Left lobe of liver (tissue), 1 donor: ENCODE results near the gene RAB10.

DNA sequence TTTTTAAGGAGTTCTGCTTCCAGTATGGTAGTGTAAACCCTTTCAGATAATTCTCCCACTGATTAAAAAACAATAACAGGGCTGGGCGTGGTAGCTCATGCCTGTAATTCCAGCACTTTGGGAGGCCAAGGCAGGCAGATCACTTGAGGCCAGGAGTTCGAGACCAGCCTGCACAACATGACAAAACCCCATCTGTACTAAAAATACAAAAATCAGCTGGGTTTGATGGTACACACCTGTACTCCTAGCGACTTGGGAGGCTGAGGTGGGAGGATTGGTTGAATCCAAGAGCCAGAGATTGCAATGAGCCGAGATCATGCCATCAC, 8.9 kb upstream of the DNAJC27 start:
- PRO-cap, result no peak

- PRO-cap, result no peak
Observed at GRCh38 chr2:25043347-25043872, 1.5 kb downstream of the EFR3B start.

DNA sequence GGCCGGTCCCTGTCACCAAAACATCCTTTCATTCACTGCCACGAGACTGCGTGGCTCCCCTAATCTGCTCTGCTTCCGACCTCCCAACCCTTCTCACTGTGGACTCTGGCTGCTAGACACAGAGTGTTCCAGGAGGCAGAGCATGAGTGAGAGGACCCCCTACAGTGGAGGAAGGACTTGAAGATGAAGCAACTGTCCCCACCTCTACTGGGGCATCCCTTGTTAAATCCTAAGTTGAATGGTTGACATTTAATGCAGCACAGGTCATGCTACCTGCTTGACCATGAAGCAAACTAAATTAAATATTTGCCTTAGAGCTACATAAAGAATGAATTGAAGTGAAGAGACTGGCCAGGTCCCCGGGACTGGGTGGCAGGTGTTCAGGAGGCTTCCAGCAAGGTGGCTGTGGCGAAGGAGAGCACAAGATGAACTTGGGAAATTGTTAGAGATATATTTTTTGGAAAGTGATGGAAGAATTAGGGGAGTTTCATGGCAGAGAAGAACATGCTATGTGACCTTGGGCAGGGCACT, 37.1 kb downstream of the EFR3B start:
- PRO-cap, result no peak

GRCh38 chr2:25204070-25204963, 35.9 kb upstream of the POMC start:
- PRO-cap, result no peak

GRCh38 chr2:25257026-25257407, 84.7 kb downstream of the DNMT3A start:
- PRO-cap, result no peak

- PRO-cap, result no peak
Observed at GRCh38 chr2:25285785-25286412, 55.8 kb downstream of the DNMT3A start.

DNA sequence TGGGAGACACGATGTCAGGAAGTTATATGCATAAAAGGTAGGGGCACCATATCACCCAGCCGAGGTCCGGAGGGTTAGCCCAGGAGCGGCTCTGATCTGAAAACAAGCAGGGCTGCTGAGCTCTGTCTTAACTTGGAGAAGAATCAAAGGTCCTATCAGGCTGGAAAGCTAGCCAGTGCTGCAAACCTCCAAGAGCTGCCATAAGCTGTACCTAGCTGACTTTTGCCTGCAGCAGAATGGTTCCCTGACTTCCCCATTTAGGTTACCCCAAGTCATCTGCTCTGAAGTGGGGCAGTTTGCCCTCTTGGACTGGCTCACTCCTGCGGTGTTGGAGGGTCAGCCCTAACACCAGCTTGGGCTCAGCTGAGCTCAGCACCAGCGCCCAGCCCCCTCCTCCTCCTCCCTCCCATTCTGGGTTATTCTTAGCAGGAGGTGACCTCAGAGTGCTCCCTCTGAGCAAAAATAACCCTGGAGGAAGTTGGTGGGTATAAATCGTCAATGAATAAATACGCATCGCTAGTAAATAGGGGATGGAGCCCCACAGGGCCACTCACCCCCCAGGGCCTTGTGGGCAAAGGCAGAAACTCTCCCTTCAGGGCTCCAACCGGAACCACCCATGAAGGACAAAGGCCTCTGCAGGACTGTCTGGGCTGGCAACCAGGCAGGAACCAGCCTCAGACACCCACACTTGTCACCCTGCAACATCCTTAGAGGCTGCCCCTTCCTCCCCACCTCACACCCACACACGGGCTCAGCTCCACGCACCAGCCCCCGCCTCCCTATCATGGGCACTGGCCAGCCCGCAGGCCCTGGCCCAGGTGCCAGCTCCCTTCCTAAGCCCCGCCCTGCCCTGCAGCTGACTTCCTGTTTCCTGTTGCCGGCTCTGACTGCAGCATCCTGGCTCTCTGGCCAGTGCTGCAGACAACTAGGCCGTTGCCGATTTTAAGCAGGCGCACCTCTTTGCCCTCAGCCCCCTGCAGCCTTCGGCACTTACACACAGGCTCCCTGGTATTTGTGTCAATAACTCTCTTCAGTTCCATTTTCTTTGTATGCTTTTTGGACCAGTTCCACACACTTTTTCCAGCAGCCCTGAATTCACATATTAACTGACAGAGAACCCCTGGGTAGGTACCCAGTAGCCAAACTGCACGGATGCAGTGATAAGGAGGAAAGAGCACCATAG, 46.8 kb downstream of the DNMT3A start:
- PRO-cap, result bidirectional peak, plus-strand start at position 895 of the sequence, minus-strand start at position 835 of the sequence

GRCh38 chr2:25313964-25314263, 27.8 kb downstream of the DNMT3A start:
- PRO-cap, result no peak

- PRO-cap, result no peak
Observed at GRCh38 chr2:25558125-25558842, 115.1 kb downstream of the DTNB start.

DNA sequence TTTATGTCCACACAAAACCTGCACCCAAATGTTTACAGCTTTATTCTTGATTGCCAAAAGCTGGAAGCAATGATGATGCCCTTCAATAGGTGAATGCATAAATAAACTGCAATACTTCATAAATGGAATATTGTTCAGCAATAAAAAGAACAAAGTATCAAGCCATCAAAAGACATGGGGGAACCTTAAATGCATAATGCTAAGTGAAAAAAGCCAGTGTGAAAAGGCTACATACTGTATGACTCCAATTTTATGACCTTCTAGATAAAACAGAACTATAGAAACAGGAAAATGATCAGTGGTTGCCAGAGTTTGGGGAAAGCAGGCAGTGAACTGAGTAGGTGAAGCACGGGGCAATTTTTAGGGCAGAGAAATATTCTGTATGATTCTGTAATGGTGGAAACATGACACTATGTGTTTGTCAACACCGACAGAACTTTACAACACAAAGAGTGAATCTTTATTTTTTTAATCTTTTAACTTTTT, 14.9 kb downstream of the DTNB start:
- PRO-cap, result no peak

- PRO-cap, result no peak
Observed at GRCh38 chr2:25711771-25712279, 38.4 kb upstream of the DTNB start.

GRCh38 chr2:25794405-25794908, 83.8 kb downstream of the ASXL2 start:
- PRO-cap, result no peak

- PRO-cap, result no peak
Observed at GRCh38 chr2:25805934-25806533, 72.3 kb downstream of the ASXL2 start.

GRCh38 chr2:25916103-25916754, 37.9 kb upstream of the ASXL2 start:
- PRO-cap, result no peak

DNA sequence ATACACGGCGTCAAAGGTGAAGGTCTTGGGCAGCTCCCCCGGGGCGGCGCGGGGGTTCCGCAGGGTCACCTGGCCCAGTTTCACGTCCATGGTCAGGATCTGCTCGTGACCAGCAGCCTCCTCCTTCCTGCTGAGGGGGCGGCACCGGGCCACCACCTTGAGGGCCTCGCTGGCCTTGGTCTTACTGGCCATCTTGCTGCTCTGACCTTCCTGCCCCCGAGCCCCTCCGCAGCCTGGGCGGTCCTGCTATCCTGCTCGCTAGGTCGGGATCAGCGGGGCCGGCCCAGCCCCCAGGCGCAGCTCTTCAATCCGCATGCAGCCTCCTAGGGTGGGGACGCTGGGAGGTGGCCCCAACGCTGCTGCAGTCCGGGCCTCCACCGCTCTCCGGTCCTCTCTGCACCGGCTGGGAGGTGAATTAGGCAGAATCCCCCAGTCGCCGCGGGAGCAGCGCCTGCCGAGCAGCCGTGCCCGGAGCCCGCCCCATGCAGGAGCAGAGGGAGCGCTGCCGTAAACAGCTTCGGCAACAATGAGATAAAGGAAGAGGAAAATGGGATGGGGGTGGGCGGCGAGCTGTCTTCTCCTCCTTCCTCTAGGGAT, 473 bp downstream of the KIF3C start:
- PRO-cap, result no peak

- PRO-cap, result bidirectional peak, plus-strand start at chr2:26012471, minus-strand start at chr2:26012278
Observed at GRCh38 chr2:26011659-26012403, 22.1 kb upstream of the RAB10 start.

GRCh38 chr2:26017984-26018625, 15.8 kb upstream of the RAB10 start:
- PRO-cap, result no peak

GRCh38 chr2:26033925-26034774, at the start of gene RAB10:
RAB10 (plus strand) TSS chr2:26034084.
- PRO-cap, result bidirectional peak, plus-strand start at chr2:26033953, minus-strand start at chr2:26033957; bidirectional peak, plus-strand start at chr2:26034084, minus-strand start at chr2:26034014; unidirectional peak, plus-strand start at chr2:26034455

DNA sequence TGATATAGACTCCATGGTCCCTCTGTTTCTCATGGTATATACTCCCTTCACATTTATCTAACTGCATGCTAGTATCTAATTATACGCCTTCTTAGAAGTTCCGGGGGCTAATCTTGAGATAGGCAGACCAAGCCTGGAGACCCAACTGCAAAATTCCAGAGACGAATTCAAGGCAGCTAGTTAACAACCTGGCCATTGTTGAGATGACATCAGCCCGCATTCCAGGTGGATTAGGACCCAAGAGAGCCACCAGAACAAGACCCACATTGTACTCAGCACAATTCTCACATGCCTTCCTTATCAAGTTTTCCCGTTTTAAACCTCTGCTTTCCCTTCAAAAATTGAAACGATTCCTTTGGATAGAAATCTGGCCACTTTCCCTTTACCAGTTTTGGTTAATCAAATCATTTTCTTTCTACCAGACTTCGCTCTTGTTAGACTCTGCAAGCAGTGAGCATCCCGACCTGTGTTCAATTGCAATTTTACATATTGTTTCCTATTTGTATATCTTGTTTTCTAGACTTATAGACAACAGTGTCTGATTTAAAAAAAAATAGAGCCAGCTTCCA, 6.2 kb upstream of the SELENOI start:
- PRO-cap, result no peak

GRCh38 chr2:26355436-26356074, 9.0 kb upstream of the ADGRF3 start:
- PRO-cap, result no peak